ENCODE measurements around a stretch of chr6.

DNA sequence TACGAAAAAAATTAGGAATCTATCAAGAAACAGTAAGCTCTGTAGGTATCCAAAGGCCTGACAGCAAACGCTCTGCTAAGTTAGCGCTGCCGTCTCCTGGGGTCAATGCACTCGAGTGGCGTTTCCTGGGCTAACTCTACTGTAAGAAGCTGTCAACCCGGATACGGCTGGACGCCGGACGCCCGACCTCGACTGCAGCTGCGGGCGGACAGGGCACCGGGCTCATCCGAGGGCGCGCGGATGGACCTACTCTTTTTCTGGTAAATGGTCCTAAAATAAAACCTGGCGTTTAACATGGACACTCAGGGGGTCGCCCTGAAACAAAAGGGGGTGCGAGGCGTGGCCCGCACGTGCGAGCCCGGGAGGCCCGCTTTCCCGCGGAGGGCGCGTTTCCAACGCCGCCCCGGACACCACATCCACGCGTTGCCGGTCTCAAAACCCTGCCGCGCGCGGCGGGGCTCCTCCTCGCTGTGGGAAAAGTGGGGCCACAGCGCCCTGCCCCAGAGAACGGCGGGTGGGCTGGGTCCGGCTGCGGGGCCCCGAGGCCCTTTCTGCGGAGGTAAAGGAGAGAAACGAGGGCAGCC is 558 bp downstream of the TCP1 start:
- PRO-cap = bidirectional peak, plus-strand start at position 191 of the sequence, minus-strand start at position 117 of the sequence

- PRO-cap = no peak
Observed at GRCh38 chr6:159798512-159798816, 1.6 kb upstream of the PNLDC1 start.

DNA sequence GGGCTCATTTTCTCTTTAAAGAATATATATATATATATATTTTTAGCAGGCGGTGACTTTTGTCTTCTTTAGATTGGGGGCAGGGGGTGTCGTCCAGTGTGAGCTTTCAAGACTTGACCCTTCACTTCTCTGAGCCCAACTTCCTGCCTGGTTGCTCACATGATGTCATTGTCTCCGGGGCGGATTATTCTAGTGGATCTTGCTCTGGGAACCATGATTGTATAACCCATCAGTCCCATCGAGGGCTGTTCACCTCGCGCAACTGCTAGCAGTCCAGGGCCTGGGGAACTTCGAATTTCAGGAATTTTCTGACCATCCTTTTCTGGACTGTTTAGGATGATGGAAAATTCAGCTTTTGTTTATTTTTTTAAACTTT is 1.0 kb downstream of the IGF2R start:
- PRO-cap = bidirectional peak, plus-strand start at position 220 of the sequence, minus-strand start at position 131 of the sequence

DNA sequence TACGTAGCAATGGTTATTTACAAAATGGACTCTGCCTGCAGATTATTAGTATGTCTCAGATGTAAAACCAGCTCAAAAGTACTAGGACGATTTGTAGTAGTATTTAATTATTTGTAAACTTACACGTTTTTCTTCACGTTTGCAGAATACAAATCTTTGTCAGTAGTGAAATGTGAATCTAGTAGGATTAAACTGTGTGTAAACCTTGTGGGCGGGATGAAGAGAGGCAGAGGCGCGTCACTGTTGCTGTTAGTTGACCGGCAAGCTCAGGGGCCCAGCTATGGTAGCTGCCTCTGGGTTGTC is 69.5 kb downstream of the IGF2R start:
- PRO-cap = no peak

GRCh38 chr6:160058651-160059080 is 62.9 kb upstream of the SLC22A1 start:
- PRO-cap = no peak

GRCh38 chr6:160102765-160104036 is 18.4 kb upstream of the SLC22A1 start:
- PRO-cap = no peak

DNA sequence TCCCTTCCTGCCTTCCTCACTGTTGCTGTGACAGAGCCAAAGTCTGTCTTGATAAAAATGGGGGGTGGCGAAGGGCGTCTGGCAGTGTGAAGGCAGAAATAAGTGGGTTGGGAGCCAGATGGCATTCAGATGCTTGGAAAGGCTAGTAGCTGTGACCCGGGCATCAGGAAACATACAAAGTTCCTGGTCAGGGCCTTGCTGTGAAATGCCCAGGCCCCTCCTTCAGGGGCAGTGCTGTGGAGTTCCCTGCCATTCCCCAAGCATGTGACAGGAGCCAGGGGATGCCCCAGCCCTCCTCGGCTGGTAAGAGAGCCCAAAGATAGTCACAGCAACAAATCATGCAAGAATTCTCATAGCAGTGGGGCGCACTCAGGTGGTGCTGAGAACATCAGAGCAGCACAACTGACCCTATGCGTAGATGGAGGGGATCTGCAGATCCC is 39.3 kb downstream of the SLC22A1 start:
- PRO-cap = no peak

- PRO-cap = no peak
Observed at GRCh38 chr6:160356321-160356769, 8.2 kb downstream of the SLC22A3 start.

DNA sequence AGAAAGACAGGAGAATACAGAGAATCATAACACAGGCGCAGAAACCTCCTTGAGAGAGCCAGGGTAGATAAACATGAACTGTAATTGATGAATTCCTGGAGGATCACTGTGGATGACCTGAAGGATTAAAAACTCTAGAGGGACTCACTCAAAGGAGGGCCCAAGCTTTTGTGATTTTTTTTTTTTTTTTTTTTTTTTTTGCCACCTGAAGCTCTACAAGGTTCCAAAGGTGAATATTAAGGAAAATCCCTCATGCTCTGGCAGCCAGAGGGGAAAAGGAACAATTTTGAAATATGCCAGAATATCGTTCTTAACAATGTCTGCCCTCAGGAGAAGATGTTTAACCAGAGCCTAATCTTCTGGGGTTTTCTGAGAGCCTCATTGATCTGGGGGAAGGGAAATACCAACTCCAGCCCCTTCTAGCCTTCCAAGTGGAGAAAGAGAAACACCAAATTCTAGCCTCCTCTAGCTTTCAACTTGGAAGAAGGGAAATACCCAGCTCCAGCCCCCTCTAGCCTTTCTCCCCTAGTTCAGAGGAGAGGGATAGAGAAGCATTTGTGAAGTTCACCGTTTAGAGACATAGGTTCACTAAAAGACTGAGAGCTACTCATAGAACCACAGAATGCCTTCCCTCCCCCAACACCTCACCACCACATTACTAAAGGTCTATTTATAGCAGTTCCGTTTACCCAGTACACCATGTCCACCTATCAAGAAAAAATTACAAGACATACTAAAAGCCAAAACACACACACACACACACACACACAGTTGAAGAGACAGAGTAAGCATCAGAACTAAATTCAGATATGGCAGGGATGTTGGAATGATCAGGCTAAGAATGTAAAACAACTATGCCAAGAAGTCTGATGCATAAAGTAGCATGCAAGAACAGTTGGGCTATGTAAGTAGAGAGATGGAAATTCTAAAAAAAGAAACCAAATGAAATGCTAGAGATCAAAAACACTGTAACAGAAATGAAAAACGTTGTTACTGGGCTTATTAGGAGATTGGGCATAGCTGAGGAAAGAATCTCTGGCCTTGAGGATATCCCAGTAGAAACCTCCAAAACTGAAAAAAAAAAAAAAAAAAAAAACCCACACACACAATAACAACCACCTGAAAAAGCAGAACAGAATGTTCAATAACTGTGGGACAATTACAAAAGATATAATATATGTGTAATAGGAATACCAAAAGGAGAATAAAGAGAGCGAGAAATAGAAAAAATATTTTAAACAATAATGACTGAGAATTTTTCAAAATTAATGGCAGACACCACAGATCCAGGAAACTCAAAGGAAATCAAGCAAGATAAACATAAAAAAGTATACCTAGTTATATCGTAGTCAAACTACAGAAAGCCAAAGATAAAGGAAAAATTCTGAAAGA is 52.2 kb downstream of the SLC22A3 start:
- PRO-cap = no peak

GRCh38 chr6:160421867-160422536 is 73.8 kb downstream of the SLC22A3 start:
- PRO-cap = no peak

DNA sequence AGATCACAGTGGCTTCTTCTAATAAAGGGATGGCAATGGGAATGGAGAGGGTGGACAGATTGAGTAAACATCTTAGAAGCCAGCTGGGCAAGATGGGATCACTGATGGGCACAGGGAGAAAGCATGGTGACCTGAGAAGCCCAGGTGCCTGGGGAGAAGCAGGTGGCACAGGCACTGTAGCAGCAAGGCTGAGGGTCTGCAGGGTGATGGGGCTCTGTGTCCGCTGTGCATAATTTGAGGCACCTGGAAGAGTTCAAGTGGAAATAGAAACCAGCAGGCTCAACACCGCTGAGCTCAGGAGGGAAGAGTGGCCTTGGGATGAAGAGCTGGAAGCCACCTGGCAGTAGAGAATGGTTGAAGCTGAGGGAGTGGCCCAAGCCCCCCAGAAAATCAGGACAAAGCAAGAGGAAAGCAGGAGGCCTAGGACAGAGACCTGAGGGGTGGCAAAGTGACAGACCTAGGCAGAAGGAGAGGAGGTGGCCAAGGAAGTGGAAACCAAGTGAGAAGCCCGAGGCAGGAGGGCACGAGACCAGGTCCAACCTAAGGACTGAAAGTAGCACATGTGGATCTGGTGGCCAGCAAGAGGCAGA is 97.5 kb downstream of the SLC22A3 start:
- PRO-cap = no peak

GRCh38 chr6:160773747-160774017 is 71.6 kb downstream of the PLG start:
- PRO-cap = no peak

DNA sequence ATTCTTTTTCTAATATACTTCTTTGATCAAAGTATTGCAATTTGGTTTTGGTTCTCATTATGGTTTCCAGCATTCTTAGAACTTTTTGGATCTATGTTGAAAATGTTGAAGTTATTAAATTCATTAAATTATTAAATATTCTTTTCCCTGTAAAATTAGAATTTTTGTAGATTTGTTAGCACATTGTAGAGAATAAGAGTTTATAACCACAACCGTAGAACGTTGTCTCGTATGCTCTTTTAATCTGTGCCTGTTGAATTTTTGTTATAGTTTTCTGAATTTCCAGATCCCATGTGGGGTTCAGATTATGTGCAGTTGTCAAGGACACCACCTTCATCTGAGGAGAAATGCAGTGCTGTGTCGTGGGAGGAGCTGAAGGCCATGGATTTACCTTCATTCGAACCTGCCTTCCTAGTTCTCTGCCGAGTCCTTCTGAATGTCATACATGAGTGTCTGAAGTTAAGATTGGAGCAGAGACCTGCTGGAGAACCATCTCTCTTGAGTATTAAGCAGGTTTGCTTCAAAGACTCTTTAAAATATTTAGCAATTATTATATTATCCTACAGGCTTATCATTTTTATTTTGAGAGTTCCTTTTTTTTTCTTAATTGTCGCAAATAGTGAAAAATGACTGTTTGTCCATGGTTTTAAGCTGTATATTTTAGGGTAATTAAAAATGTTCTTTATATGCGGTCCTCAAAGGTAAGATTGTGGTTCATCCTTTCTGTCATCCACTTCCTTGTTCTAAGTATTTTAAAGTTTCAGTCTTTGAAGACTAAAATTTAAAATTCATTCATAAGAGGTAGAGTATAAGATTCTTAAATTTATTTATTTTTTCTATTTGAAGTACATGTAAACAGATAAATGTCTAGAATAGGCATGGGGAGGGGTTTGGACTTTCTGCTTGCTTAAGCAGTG is 79.0 kb downstream of the MAP3K4 start:
- PRO-cap = no peak

GRCh38 chr6:161076028-161076602 is 84.5 kb downstream of the MAP3K4 start:
- PRO-cap = no peak

- PRO-cap = no peak
Observed at GRCh38 chr6:161111808-161112211, 120.2 kb downstream of the MAP3K4 start.

DNA sequence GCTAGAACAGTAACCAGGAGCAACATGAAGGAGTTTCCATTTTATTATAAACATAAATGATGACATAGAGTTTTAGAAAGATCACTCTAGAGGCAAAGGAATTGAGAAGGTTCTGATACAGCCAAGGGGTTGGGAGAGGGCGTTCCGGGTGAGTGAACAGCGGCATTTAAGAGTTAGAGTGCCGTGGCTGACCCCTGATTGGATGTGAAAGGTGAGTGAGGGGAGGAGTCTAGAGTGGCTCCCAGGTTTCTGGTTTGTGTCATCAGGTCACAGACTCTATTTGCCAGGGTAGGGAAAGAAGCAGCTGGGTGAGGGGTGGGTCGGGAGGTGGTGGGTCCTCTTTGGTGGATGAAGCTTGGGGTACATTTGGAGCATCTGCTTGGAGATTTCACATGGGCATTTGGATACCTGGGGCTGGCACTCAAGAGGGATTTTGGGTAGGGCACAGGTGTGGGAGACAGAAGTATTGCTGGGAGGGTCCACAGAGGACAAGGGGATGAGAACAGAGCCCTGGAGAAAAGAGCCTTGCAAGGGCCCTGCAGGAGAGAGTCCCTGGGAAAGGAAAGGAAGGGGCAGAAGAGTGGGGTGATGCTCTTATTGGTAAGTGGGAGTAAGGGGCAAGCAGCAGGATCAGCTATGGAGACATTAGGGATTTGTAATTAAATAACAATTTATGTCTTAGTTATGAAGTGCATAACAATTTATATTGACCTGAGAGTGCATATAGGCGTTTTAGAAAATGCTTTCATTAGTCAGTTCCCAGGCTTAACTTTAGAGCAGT is 124.5 kb downstream of the MAP3K4 start:
- PRO-cap = no peak

DNA sequence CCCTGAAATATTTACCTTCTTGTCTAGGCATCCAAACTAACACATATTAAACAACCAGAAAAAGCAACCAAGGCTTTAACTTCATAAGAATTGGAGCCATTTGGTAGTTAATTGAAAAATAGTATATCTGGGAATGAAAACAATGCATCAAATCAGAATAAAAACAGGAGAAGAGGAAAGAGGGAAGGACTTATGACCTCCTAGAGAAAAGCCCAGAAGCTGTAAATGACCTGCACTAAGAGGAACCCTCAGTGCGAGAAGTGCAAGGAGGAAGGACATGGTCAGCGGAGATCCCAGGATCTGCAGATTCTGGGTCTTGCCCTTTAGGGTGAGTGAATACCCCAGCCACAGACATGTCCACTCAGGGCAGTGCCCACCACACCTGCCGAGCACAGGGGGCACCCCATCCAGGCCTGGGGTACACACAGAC is 101.9 kb downstream of the AGPAT4 start:
- PRO-cap = no peak

GRCh38 chr6:161194285-161194866 is 79.5 kb downstream of the AGPAT4 start:
- PRO-cap = no peak

DNA sequence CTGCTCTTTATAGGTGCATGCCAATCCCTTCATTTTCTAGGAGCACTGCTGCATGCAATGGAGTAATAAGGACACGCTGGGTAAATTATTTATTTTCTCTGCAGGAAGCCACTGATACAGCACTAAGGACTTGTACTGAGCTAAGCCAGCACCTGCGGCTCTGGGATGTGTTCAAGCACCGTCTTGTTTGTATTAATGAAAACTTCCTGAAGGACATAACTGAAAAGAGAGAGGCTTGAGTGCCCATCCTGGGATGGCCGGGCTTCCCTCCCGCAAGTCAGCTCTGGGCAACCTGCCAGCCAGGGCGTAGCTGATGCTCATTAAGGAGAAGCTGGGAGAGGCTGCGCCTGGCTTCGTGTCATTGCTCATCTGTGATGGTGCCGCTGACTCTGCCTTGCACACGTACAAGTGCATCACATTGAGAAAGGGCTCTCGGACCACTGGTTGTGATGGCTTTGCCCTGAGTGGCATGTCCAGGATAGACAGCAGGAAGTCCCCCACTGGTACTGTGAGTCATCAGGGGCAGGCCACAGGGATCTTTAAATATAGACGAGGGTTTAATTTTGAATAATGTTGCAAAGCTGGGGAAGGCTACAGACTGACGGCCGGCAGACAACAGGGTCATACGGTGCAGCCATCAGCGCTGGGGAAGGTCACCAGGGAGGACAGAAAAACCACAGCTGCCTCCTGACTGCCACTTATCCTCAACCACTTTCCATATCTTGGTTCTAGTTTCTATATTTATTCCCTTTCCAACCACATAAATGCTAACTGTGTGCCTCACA is 85.4 kb upstream of the AGPAT4 start:
- PRO-cap = no peak

- PRO-cap = no peak
Observed at GRCh38 chr6:162467679-162468326, 259.8 kb downstream of the PRKN start.

All from bile duct (tissue), 1 donor.